ENCODE results near the gene ID4.

DNA sequence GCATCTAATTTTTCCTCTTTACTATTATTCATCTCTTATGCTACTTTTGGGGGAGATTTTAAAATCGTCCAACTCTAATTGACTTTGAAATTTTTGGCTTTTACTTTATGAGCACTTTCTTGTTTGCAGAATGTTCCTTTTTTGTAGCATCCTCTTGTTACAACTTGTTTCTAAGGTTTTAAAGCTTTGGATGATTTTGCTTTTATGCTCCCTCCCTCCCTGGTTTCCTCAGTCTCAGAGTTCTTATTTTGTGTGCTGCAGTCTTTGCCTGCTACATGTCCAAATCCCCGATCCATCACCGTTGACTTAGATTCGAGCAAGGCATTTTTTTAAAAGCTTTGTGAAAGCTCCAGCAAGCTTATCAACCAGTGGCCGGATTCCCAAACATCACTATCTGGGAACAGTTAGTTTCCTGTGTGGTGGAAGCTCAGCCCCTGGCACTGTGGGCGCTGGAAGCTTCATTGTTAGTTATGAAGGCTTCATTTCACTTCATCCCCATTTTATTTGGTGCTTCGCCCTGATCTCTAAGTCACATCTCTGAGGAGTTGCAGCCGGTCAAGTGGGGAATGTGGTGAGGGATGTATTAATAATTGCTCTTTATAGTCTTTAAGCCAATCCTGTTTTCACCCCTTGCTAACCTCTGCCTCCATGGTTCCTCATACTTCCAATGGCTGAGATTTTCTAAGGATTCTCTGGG, 44.8 kb downstream of the DEK start:
- RRBS, result no CpG with 5 or more reads among the region's 8 CpGs

- RRBS, result no CpG with 5 or more reads among the region's 7 CpGs
Measured at GRCh38 chr6:18330386-18331243, 56.5 kb upstream of the RNF144B start.

DNA sequence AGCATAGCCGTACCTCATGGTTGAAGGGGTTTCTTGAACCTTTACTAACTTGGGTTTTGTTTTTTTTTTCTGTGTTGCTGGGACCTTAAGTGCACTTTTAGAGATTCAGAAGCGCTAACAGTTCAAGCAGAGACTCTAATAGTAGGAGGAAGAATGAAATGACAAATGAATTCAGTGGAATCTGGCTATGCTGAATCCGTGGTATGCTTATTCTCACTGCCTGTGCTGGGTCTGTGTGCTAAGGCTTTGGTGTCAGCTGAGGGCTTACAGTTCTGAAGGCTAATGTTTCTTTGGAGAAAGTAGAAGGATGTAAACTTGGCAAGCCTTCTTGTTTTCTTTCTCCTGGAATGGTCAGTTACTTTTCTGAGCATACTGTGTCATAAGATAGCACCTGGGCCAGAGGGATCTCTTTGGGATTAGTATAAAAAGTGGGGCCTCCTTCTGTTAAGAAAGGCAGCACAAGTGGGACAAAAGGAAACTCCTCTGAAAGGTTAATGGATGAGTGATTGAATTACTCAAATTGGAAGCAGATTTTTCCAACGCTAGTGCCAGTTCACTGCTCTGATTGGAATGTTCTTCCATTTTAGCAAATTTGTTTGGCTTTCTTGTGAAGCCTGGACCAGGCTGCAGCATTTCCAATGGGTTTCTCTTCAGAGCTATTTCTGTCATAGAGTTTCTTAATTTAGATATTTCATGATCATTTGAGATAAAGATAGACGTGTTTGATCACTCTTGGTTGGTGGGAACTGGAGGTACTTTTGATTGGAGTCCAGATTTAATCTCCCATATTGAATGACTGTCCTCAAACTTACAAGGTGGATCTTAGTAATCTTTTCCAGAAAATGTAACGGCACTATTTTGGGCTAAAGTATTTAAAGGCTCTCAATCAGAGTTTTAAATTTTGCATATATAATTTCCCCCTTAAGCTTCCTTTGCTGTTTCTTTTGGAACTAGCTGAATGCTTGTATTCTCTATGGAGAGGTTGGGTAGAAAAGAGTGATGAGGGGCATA, 28.9 kb downstream of the RNF144B start:
- RRBS, result no CpG with 5 or more reads among the region's 6 CpGs

DNA sequence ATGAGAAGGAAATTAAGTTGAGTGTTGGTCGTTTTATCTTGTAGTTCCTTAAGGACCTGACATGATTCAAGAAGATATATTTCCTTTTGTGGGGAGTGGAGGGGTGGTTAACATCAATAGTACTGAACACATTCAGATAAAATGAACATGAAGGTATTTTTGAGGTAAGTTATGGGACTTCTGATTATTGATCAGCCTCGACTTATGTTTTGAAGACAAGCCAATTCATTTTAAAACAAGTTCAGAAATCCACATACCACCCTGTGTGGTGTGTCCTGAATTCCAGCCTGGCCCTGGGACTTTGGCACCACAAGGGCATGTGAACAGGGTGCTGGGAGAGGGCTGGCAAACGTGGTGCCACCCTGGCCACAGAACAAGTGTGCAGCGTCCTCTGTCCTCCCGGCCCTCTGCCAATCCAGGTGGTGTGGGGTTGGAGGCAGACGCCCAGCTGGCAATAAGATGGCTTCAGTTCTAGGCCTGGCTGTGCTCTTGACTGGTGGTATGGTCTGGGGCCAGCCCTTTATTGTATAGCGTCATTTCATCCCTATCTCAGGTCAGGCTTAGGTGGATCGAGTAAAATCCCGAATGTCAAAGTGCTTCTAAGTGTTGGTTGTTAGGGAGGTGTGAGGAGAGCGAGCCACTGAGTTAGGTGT, 84.1 kb downstream of the RNF144B start:
- RRBS, result no CpG with 5 or more reads among the region's 10 CpGs

DNA sequence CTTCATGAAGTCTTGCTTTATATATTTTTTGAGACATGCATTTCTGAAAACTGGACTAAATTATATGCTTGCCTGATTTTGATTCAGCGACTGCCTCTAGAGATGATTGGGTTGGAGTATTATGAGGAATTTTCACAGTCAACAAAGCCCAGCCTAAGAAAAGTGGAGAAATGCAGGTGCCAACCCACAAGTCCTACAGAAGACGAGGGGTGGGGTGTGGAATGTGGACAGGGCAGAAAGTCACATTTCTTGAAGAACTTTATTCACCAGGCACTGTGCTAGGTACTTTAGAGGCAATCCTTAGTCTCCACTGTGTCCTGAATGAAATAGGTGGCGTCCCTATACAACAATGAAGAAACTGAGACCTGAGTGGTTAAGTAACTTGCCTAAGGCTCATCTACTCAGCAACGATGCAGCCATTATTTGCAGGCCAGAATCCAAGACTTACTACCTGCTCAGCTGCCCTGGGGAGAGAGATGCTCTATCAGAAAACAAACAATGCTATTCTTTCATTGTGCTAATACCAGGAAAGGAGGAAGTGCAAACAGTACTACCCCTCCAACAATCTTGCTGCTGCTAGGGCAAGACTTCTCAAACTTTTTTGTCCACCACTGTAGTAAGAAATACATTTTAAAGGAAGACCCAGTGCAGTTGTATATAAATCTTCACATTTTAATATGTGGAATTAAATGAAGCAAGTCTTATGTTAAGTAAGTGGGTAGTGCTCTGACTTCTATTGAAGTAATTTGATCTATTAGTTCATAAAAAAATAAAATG, 106.4 kb downstream of the RNF144B start:
- RRBS, result no CpG with 5 or more reads among the region's 4 CpGs

DNA sequence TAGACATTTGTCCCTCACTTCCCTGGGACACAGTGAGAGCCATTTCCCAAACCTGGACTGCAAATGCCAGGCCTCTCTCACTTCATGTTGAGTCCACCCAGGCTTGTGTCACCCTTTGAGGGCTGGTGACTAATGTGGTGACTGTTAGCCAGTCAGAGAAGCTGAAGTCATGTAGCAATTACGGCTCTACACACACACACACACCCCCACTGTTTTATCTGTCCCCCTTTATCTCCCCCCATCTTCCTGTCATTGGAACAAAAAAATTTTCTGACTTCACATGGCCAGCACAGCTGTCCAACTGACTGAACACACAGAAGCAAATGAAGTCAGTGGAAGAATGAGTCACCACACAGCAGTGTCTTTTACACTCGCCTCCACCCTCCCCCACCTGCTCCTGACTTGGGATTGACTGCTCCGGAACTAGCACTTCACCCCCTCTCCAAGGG, 197.9 kb downstream of the RNF144B start:
- RRBS, result no CpG with 5 or more reads among the region's 3 CpGs

DNA sequence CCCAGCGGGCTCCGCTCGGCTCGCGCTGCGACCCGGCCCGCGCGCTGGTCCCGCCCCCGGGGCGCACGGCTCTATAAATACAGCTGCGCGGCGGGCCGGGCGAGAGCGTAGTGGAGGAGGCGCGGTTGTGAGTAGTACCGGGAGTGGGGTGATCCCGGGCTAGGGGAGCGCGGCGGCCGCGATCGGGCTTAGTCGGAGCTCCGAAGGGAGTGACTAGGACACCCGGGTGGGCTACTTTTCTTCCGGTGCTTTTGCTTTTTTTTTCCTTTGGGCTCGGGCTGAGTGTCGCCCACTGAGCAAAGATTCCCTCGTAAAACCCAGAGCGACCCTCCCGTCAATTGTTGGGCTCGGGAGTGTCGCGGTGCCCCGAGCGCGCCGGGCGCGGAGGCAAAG, at the start of gene ID4:
Gene ID4, plus strand, starts transcription at position 102 of the 393 bp plus-strand sequence.
- RRBS, result 48% methylated on average over 25 of the region's 48 CpGs

GRCh38 chr6:19837780-19838975, 1.0 kb downstream of the ID4 start:
- RRBS, result 8% methylated on average over 50 of the region's 131 CpGs

DNA sequence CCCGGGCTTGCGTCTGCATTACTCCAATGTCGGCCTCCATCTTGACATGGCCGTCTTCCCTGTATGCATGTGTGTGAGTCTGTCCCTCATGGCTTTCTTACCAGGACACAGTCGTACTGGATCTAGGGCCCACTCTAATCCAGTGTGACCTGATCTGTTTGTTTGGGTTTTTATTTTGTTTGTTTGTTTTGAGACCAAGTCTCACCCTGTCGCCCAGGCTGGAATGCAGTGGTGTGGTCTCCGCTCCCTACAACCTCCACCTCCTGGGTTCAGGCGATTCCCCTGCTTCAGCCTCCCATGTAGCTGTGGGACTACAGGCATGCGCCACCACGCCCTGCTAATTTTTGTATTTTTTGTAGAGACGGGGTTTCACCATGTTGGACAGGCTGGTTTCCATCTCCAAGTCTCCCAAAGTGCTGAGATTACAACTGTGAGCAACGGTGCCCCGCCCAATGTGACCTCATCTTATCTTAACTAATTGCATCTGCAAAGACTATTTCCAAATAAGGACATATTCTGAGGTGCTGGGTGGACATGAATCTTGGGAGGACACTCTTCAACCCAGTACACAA, 73.2 kb downstream of the MBOAT1 start:
- RRBS, result no CpG with 5 or more reads among the region's 13 CpGs

DNA sequence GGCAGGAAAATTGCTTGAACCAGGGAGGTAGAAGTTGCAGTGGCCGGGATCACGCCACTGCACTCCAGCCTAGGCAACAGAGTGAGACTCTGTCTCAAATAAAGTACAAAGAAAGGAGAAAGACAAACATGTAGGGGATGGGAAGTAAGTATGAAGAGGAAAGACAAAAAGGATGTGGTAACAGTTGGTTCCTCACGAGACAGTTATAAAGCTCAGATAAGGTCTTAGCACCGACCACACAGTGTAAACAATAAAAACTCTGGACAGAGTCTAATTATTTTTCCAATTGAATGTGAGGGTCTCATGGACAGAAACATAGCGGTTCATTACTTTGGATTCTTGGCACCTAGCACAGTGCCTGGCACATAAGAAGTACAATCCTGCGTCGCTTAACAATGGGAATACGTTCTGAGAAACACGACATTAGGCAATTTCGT, 38.4 kb downstream of the MBOAT1 start:
- RRBS, result no CpG with 5 or more reads among the region's 10 CpGs

DNA sequence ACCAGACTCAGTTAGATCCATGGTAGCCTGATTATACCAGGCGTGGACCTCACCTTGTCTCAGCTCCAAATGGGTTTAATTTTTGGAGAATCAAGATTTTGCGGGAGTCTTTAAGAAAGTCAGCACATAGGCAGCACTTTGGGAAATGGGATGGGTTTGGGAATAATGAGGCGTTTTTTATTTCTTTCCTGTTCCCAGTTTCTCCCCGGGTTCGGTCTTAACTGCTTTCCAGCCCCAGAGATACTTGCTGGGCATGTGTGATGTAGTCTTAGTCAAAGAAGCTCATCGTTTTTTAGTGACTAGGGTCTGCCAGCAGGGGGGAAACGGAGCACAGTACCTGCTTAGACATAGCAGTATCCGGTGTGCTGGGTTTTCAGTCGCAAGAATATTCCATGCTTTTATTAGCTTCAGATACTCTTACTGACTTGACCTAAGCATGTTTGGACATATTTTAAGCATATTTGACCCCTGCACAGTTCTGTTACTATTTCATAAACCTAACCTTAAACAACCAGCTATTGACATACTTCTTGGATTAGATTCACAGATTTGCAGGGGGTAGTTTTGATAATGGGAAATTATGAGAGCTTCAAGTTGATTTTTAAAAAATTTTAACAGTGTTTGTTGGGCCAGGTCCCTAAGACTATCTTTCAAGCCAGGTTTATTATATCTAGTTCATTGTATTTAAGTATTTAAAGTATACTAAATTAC, 2.9 kb downstream of the E2F3 start:
- RRBS, result no CpG with 5 or more reads among the region's 9 CpGs

DNA sequence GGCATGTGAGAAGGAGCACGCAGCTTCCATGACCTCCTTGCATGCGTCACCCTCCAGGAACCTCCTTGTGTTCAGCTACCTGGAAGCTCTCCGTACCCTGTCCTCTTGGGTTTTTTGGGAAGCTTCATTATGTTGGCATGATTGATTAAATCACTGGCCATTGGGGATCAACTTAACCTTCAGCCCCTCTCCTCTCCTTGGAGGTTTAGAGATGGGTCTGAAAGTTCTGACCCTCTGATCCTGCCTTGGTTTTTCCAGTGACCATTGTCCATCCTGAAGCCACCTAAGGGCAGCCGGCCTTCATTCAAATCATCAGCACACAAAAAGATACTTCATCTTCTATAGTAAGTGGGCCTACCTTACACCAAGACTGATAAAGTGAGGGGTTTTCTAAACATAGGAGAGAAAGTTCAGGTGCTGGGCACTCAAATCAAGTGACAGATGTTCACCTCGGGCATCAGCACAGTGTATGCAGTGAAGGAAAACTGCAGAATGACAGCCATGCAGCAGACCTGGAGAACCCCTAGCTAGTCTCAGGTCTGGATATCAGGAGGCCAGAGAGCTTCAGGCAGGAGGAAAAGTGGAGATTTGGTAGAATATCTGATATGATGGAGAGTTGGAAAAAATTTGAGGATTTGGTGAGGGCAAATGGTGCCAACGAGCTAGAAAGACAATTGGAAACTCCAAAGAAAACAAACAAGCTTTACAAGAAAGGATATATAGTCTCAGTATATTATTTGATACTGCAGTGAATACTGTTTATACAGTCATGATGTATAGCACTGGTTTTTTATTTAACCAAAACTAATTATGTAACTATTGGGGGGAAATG, 65.6 kb upstream of the CDKAL1 start:
- RRBS, result no CpG with 5 or more reads among the region's 6 CpGs

DNA sequence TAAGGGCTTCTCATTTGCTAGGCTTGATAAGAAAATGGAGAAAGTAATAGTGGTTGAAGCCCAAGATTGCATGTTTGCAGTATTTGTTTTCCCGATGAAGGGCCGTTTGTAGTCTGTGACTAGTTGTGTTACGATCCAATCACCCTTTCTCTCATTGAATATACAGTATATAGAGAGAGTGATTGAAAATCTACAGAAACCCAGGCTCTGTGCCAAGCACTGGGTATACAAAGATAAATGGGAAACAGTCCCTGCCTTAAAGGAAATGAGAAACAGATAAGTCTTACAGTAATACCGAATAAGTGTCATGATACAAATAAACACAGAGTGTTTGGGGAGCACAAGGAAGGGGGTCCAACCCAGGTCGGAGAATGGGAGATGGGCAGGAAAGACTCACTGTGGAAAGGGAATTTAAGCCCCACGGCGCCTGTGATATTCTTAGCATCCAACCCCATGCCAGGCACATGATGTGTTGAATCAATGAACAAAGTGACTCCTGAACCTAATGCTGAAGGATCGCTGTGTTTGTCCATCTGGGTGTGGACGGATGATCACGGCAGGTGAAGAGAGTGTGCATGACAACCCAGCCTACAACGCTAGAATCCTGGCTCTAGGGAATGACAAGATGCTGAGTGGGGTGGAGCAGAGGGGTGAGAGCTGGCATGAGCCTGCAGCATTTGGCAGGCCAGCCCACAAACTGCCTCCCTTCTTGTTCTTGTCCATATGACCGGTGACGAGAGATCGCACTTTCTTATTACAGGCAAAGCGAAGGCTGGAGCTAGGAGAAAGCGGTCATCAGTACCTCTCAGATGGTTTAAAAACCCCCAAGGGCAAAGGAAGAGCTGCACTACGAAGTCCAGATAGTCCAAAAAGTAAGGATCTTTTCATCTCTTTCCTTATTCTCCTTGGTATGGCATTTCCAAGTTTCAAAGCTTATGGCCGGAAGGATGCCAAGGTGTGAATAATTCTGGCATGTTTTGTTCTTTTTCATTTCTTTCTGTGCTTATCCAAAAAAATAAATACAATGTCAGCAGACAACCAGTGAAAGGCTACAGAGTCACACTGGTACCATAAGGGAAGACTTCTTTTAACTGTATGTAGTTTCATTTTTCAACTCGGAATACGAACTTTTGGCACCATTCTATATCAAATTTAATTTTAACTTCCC, 54.8 kb upstream of the CDKAL1 start:
- RRBS, result no CpG with 5 or more reads among the region's 20 CpGs

- RRBS, result no CpG with 5 or more reads among the region's 5 CpGs
Measured at GRCh38 chr6:20811131-20811485, 276.9 kb downstream of the CDKAL1 start.

DNA sequence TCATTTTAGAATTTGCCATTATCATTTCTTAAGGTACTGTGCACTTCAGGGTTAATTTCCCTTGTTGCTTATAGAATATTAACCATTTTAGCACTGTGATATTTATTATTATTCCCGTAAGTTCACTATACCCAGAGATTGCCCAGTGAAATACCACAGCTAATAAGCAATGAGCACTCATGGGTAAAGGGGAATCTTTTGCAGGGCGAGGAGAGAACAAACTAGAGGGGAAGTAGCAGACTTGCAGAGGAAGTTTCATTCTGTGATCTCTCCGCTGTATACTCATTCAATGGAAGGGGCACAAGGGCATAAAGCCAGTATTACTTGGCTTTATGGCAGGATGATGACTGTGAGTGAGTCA, 471.4 kb downstream of the CDKAL1 start:
- RRBS, result no CpG with 5 or more reads among the region's 3 CpGs

DNA sequence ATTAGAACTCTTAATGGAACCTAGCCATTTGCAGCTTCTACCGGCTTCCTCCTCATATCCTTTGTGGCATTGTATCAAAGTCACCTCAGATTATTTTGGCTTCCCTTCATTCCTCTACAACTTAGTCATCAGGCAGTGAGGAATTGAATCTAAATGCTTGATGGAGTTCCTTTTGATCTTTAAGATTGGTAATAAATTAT, 483.7 kb upstream of the SOX4 start:
- RRBS, result no CpG with 5 or more reads among the region's 1 CpG

GRCh38 chr6:21523679-21524184, 69.8 kb upstream of the SOX4 start:
- RRBS, result no CpG with 5 or more reads among the region's 7 CpGs

DNA sequence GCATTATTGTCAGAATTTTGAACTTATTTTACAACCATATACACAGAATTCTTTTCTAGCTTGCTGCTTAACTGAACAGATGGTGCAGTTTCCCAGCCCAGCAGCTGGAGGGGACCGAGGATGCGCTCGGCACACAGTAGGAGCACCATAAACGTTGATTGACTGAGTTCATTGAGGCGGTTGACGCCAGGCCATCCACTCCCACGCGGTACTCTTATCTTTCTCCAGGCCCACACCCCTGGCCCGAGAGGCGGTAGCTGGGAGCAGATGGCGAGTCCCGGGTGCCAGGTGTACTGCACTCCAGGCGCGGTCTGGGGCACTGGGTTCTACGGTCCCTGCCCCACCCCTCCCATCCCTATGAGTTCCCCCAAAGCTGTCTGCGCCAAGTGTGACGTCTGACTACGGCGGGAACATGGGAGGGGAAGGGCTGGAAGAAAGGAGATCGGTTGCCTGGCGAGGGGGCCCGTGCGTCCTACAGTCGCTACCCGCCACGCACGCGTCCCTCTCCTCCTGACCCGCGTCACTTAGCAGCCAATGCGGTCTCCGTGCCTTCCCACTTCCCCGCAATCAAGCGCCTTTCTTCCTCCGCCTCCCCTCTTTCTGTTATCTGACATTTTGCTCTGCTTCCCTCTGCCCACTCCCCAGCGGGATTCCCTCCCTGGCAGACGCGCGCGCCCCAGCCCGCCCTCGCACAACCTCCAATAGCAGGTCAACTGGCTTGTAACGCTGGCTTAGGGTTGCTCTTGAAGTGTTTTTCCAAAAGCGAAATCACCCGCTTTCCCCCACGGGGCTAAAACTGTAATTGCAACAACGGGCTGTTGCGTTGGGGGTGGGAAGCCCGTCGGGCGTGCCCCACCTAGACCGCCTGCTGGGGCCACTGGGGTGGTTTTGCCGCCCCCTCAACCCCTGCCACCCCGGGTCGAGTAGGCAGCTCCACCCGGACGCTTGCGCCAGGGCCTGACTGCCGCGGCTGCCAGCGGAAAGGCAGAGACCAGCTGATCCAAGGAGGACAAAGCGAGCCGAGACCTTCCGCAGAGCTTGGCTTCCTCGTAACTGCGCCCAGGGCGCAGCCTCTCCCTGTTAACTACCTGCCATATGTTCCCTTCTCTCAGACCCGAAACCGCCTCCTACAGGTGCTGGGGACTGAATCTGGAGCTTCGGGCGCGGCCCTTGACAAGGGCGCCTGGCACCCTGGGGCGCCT, 6.3 kb upstream of the SOX4 start:
- RRBS, result no CpG with 5 or more reads among the region's 74 CpGs

- RRBS, result no CpG with 5 or more reads among the region's 12 CpGs
Measured at GRCh38 chr6:21753448-21754206, 160.1 kb downstream of the SOX4 start.